Measurements from ENCODE around the gene TP53I3.

DNA sequence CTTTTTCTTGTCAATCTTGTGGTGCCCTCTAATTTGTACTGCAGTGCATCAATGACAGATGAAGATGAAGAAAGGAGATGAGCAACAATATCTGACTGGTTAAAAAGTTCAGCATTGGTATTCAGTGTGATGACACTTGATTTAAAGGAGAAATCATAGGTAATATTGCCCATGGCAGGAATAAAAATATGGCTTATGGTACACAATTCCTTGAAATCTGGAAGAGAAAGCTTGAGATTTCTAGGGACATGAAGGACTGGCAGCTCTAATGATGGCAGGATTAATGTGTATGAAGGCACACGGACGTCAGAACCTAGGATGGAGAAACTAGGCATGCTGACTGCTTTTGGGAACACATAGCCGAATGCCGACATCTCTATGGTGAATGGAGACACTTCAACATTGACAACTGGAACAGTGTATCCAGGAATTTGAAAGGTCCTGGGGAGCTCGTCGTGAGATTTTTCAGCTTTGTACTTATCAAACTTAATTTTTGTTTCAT, 37.1 kb downstream of the APOB start:
- PRO-cap, 2 experiments: no peak in any of the 2 experiments

GRCh38 chr2:21037675-21038348, 6.1 kb downstream of the APOB start:
- PRO-cap, 2 experiments: no peak in any of the 2 experiments

- PRO-cap, 2 experiments: no peak in any of the 2 experiments
These were observed 132.3 kb downstream of the TDRD15 start for GRCh38 chr2:21255960-21256557.

GRCh38 chr2:21268481-21269411, 145.0 kb downstream of the TDRD15 start:
- PRO-cap, 2 experiments: no peak in any of the 2 experiments

DNA sequence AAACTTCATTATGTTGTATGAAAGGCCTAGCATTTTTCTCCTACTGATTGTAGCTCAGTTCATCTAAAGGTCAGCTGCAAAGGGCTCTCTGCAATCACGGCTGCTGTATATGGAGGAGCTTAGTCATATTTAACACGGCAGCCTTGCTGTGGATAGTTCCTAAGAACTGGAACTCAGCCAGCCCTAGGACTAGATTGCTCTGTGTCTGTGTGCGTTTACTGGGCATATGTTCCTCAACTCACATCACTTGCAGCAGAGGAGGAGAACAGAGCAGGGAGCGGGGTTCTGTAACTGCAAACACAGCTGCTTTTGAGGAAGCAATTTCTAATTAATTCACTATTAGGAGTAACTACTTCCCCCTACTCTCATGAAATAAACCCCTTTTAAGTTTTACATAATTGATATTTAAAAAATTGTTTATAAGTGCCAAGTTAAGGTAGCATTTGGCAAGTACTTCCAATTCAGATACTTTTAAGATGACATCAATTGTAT, 1103.8 kb upstream of the KLHL29 start:
- PRO-cap, 2 experiments: no peak in any of the 2 experiments

DNA sequence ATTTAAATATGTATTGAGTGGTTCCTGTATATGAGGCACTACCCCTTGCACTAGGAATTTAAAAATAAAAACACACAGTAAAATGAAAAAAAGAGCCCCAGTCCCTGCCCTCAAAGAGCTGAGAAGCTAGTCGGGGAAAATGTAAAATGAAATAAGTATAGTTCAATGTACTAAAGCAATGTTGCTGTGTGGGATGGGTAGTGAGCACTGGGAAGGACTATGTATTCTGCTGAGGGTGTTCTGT, 1094.8 kb upstream of the KLHL29 start:
- PRO-cap, 2 experiments: no peak in any of the 2 experiments

DNA sequence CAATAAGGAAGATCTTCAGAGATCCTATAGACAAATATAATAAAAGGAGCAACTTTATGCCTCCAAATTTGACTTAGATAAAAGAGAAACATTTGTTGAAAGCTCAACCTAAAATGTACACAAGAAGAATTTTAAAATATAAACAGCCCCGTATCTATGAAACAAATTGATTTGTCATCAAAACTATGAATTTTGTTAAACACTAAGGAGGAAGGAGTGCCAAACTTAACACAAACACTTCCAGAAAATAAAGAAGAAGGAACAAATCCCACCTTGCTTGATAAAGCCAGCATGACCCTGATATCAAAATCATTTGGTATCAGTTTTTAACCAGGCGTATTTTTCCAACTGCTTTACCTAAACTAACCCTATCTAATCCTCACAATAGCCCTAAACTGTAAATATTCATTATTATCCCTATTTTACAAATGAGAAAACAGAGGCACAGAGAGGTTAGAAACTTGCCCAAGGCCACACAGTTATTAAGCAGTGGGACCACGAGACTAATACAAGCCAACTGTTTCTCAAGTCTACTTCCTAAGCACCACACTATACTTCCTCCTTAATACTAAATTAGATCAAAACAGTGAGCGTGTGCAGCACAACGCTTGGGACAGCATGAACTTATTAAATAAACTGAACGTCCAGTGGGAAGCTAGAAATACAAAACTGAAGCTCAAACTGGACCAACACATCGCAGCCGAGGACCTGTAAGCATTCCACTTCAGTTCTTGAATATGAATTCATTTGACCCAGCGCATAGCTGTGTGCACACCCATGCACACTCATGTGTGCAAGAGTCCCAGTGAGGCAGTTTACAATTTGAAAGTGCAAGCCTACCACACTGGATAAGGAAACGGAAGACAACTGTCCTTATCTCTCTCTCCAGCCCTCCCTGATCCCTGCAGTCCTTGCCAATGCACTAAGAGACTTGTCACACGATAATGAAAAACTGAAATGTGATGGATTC, 186.9 kb upstream of the KLHL29 start:
- PRO-cap, 2 experiments: peak in 2 of 2 experiments; most common plus-strand start position 689 of the sequence (in 2)

DNA sequence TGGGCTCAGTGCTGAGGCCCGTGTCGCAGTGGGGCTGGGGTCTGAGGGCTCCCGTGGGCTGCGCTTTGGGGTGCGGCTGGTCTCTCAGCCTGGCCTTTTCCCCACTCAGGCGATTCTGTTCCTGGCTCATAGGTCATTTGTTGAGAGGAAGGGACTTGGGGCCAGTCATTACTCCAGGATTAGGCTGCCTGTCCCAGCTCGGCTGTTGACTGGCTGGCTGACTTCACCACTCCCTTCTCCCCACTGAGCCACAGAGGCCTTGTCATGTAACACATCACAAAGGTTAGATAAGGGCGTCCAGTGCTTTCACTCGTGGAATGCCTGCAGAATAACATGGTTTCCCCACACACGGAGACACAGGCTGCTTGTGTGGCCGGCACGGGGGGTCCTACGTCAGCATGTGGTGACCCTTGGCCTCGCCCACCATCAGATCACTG, 34.7 kb downstream of the KLHL29 start:
- PRO-cap, 2 experiments: no peak in any of the 2 experiments

- PRO-cap, 2 experiments: no peak in any of the 2 experiments
These were observed 232.6 kb downstream of the KLHL29 start for GRCh38 chr2:23617179-23618401.

GRCh38 chr2:23712179-23712751, 214.7 kb downstream of the ATAD2B start:
- PRO-cap, 2 experiments: no peak in any of the 2 experiments

GRCh38 chr2:23732881-23733904, 193.7 kb downstream of the ATAD2B start:
- PRO-cap, 2 experiments: no peak in any of the 2 experiments

- PRO-cap, 2 experiments: no peak in any of the 2 experiments
These were observed 678 bp downstream of the MFSD2B start for GRCh38 chr2:24010234-24011291.

DNA sequence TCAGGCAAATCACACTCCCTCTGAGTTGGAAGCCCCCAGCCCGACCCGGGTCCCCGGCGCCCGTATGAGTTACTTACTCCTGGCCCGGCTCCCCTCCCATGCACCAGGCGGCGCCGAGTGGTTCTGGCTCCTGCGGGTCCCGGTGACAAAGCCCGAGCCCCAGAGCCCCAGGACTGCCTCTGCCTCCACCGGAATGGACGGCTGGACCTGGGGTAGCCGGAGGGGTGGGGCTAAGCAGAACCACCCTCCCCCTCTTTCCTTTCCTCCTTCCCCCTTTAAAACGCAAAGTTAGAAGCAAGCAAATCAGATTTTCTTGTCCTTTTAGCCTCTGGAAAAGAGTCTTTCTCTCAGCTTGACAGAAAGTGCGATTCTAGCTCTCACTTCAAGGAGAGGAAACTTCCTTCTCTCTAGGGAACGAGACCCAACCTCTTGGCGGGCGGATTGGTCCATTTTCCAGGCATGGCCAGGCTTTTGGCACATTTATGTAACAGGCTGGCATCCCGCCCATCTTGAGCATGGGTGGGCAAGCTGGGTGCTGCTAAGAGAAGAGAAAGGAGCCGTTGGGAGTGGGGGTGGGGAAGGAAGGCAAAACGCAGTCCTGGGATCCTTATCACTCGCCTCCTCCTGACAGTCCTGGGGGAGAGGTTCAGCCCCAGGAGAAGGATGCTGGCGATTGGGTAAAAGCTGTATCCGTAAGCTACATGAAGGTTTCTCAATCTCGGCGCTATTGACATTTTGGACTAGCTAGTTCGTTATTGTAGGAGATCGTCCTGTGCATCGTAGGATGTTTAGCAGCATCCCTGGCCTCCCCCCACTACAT, at the start of gene TP53I3:
Gene TP53I3, minus strand, starts transcription at position 181 of the 820 bp plus-strand sequence.
- PRO-cap, 2 experiments: peak in 1 of 2 experiments; most common minus-strand start position 119 of the sequence (in 1)

DNA sequence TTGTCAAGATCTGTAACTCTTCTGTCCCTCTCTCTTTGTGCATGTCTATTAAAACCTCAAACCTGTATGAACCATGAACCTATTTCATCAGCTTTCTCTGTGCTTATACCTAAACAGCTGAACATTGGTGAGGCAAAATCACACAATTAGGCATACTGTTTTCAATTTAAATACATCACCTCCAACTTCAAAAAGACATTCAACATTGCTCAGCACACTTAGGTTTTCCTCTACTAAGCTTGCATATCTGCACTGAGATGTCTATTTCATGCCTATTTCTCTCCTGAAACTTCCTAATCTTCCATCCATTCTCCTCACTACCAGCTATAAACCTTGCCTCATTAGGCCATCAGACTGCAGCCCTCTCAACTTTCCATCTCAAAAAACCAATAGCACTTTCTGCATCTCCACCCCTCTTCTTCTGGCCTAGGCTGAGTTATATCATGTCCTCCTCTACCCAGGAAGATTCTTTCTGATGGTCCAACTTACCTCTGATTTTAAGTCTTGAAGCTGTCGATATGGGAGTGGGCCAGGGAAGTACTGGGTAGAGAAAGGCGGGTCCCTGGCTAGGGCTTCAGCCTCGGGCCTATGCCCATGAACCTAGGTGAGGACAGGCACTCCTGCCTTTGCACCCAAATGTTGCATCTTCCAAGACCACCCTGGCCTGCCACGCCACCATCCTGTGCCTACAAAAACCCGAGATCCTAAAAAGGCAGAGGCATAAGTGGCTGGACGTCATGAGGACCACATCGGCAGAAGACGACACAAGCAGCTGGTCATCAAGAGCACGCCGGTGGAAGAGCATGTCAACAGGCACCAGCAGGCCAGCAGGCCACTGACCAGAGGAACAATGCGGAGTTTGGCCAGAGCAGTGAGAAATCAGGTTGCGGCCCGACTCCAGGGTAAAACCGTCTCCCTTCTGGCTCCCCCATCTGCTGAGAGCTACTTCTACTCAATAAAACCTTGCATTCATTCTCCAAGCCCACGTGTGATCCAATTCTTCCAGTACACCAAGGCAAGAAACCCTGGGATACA, 78.6 kb downstream of the ITSN2 start:
- PRO-cap, 2 experiments: no peak in any of the 2 experiments

DNA sequence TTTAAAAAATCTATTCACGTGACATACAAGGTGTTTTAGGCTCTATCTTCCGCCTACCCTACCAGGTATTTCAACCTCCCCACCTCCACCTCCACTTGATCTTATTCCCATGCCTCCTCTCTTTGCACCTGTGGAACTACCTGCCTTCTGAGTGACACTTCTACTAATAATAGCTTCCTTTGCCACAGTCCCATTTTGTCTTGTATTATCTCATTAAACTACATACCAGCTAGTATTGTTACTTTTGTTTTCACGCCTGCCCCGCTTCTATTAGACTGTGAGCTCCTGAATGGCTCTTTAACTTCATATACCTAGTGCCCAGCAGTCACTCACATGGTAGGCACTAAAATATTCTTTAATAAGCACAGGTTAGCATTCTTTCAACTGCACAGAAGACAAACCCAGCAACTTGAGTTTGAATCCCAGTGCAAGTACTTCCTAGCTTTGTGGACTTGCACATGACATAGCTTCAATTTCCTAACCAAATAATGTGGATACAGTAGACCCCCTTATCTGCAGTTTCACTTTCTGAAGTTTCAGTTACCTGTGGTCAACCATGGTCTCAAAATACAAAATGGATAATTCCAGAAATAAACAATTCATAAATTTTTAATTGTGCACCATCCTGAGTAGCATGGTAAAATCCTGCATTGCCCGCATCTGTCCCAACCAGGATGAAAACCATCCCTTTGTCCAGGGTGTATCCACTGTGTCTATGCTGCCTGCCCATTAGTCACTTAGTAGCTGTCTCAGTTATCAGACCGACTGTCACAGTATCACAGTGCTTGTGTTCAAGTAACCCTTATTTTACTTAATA, 9.1 kb downstream of the ITSN2 start:
- PRO-cap, 2 experiments: no peak in any of the 2 experiments

GRCh38 chr2:24492206-24492994, 1.3 kb downstream of the NCOA1 start:
- PRO-cap, 2 experiments: no peak in any of the 2 experiments

GRCh38 chr2:24543801-24544501, 52.9 kb downstream of the NCOA1 start:
- PRO-cap, 2 experiments: no peak in any of the 2 experiments

GRCh38 chr2:24613035-24613545, 122.0 kb downstream of the NCOA1 start:
- PRO-cap, 2 experiments: no peak in any of the 2 experiments

GRCh38 chr2:24720309-24720855, 72.8 kb downstream of the PTRHD1 start:
- PRO-cap, 2 experiments: no peak in any of the 2 experiments

DNA sequence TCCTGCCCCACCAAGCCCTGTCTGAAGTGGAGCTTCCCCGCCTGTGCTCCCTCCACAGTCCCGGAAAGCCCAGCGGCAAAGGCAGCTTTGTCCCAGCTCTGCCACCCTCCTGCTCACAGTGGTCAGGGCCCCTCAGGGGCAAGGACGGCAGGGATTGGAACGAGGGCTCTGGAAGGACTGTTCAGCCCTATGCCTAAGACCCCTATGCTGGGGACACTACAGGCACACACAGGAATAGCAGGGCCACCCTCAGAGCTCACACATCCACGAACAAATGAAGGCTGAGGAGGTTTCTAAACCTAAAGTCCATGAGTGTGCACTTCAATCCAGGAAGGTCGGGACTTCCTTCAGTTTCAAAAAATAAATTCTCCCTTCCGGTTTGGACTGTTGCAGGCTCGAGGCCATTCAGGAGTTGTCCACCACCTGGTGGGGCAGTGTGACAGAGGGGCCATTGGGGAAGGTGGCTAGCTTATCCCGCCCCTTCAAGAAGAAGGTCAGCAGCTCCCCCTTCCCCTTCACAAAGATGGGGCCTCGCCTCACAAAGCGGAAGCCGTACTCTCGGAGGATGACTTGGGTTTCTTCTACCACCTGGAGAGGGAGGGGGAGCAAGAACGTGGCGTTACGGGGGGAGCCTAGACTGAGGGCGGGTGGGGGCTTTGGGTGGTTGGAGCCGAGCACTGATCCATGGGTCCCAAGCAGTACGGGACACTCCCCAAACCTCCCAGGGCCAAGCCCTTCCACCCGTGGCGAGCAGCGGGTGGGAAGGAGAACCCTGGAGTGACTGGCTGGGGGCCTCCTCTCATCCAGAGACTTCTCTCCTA, 26.5 kb downstream of the CENPO start:
- PRO-cap, 2 experiments: no peak in any of the 2 experiments

Measured in Metastatic Liver Carcinoma in the Adrenal Gland (tissue), 2 donors.